Subcutaneous preadipocyte (primary cell): ENCODE measurements around a stretch of chr4.

DNA sequence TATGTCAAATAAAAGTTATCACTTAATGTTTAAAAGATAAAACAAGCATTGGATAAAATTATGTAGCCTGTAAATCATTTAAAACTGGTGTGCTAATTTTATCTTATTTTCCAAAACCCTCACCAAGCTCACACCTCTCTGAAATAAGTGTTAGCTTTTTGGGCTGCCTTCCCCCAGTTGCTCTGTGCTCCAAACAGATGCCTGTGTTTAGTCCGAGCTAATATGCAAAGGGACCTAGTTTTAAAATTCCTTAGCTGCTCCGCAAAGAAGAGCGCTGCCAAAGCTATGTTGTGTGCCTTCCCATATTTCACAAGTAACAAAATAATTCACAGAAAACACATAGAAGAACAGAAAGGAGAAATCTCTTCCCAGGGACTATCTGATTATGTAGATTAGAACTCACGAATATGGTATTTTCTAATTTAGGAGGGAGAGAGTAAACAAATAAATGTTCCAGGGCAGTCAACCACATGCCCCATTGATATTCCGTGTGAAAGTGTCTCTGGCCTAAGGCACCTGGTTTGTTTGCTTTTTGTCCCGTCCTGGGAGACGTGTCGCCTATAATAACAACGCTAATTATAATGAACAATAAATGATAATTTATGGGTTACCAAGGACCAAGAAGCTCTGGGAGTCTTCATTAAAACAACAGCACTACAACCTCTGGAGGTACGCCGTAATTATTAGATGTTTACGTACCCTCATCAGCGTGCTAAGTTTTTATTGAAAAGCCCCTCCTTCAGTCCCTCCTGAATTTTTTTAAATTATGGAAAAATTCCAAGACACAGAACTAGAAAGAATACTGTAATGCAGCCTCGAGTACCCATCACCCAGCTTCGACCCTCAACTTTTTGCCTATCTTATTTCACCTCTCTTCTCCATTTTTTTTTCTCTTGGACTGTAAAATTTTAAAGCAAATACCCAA is 1.2 kb upstream of the CCNG2 start:
- CAGE, long polyA plus RNA = no peak

DNA sequence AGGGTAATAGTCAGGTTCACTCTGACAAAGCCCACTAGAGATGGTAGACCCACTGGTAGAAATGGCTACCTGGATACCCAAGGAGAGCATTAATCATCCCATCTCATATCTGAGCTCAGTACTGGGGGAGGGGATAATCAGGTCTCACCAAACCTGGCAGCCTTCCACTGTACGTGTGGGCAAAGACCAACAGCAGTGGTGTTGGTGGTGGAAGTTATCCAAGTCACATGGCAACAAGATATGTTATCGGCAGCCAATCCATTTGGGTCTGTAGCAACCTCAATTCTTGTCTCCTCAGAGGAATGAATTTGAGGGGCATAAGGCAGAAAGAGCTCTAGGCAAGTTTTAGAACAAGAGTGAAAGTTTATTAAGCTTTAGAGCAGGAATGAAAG is 67.0 kb upstream of the CXCL13 start:
- CAGE, long polyA plus RNA = no peak

DNA sequence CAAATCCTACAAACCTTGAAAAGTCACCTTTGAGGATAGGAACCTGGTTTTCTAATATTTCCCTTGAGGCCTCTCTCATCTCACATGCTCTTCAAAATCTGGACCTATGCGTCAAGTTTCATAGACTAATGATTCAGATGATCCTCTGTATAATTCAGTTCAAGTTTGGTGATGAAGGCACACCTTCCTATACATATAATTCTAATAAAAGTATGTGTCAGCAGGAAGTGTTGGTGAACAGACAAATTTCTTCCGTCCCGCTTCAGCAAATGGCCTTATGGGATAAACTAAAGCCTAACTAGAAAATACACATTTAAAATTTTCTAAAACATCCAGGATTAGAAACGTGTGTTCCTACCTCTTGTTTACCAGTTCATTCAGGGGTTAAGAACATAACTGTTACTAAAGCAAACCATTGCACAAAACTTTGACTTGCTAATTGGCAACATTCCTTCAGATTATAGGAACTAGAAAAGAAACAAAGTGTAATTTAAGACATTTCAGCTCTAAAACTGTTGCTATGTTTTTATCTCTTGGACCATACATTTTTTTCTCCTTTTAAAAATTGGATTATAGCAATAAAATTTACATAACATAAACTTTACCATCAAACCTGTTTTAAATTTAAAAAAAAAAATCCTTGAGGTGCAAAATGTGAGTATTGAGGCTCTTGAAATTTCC is 39.5 kb upstream of the CXCL13 start:
- CAGE, long polyA plus RNA = no peak

GRCh38 chr4:77710937-77711674 is 105.5 kb downstream of the CXCL13 start:
- CAGE, long polyA plus RNA = no peak

- CAGE, long polyA plus RNA = no peak
These were observed 10.0 kb downstream of the CNOT6L start for GRCh38 chr4:77808977-77809683.

DNA sequence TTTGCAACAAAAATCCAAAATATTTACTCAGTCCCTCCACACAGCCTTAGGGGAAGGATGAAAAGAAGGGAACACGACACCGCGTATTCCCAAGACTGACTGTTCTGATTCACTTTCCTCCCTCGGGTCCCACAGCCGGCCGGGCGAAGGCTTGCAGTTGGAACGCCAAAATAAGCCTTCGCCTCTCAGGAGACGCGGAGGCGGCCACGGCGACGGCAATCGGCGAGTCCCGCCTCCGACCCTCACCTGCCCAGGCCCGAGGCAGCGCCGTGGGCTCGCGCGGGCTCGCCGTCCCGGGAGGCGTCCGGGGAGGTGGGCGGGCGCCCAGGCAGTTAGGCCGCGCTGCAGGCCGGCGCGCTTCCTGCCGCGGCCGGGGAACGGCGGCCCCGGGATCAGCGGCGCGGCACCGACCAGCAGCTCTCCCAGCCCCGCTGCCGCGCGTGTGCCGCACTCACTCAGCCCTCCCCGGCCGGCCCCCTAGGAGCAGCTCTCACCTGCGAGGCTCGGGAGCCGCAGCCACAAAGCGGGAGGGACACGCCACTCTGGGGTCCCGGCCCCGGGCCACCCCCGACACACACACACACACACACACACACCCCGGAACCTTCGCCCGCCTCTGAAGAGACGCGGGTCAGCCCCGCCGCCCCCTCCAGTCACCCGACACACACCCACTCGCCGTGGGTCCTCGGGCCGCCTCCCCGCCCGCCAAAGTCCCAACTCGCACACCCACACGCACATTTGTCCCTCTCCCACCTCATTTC is 508 bp downstream of the CNOT6L start:
- CAGE, long polyA plus RNA = no peak

DNA sequence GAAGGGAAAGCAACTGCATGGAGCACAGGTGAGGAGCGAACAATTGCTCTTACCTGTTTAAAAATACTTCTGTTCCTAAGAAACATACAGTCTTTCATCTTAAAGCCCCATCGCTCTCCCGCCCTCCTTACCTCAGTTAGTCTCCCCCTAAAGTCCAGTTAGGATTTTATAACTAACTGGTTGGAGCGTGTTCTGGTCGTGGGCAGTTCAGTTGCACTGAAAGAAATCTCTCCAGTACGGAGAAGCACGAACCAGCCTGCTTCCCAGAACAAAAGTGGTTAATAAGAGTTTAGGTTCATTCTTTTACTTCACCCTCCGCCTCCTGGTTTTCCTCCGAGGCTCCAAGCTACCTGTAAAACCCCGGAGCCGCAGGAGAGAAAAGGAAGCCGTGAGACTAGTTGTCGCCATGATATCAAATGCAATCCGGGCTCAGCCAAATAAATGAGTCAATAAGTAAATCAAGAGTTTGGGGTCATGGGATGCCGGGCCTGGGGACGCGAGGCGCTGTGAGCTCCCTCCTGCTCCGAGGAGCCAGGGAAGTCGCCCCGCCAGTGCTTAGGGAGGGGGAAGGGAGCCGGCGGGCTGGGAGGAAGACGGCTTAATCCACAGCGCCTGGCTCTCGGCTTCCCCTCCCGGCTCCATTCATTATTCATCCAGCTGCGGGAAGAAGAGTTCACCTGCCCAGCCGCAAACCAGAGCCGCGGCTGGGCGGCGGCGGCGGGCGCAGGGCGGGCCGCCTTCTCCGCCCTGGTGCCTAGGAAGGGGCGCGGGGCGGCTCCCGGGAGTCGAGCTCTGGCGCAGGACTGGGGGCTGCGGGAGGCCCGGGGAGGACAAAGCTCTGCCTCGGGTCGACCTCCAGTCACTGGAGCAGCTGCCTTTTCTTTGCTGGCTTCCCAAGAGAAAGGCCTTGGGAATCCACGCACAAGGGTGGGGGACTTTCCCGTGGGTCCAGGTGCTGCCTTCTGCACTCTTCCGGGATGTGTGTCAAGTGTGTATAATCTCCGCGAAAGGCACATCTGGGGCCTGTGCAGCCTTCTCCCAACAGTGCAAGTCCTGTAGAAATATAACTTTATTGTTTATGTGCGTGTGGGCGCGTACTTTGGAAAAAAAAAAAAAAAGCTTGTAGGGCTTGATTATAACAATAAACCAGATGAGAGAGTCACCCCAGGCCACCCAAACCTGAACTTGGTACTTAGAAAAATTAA is 1.7 kb downstream of the FRAS1 start:
- CAGE, long polyA plus RNA = no peak

- CAGE, long polyA plus RNA = no peak
These were observed 2.6 kb downstream of the FRAS1 start for GRCh38 chr4:78059611-78060213.

- CAGE, long polyA plus RNA = no peak
These were observed 96.5 kb upstream of the ANXA3 start for GRCh38 chr4:78455071-78455383.

DNA sequence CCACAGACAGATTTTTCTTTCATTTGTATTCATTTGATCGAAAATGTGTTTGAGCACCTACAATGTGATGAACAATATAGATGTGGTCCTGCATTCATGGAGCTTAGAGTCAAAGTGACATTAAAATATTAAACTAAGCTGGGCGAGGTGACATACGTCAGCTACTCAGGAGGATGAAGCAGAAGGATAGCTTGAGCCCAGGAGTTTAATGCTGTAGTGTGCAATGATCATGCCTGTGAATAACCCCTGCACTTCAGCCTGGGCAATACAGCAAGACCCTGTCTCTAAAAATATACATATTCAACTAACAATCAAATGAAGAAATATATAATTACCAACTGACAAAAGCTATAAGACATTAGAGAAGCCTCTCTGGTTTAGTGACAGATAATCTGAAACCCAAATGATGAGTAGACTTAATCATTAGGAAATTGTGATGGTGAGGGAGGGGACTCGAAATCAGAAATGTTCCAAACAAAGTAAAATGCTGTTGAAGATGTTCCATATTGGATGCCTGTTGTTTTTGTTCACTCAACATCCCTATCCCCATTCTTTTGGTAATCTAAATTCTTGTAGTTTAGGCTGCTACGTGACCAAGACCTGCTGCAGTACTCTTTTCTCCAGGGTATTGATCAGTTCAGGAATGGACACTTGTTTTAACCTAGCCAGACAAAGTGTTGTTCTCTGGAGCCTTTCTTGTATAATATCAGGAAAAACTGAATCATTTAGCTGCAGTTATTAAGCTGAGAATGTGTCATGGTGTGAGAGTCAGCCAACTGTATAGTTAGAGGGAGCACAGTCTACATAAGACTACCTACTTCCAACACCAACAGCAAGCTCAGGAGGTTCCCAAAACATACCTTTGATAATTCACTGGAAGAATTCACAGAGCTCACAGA is 76.9 kb downstream of the ANXA3 start:
- CAGE, long polyA plus RNA = no peak

GRCh38 chr4:78691284-78691795 is 84.8 kb upstream of the BMP2K start:
- CAGE, long polyA plus RNA = no peak

DNA sequence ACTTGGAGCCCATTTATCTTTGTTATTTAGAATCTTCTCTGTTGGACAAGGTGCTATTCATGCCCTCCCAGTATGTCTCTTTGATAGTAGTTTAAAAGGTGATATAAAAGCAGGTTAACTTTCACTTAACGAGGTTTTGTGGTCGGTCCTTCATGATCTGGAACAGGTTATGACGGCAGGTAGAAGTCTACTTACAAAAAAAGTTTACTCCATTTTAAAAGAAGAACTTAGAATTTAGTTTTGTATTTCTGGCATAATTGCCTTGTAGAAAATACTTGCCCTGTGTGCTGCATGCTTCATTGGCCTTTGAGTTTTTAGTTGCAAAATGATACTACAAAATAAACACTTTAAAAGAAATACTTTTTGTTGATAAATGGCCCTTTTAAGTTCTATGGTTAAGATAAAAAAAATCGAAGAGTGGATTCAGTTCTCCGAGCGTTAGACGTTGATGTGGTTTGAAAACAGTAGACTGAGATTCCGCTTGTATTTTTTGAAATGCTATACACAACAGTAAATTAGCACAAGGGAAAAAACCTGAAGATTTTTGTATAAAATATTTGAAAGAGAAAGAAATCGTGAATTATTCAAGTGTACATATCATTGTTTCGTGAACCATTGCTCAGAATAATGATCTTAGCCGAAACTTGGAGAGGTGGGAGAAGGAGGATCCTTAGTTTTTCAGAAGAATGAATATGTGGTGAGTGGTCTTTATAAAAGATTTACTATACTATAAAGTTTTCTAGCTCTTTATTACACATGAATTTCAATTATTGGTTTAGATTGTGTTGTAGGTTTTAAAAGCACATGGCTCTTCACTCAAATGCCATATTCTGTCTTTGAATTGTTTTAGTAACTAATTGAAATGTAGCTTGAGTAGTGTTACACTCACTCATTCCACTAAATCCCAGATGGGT is 1.4 kb downstream of the BMP2K start:
- CAGE, long polyA plus RNA = no peak

GRCh38 chr4:78778243-78779183 is 2.4 kb downstream of the BMP2K start:
- CAGE, long polyA plus RNA = no peak

GRCh38 chr4:78779184-78779819 is 3.2 kb downstream of the BMP2K start:
- CAGE, long polyA plus RNA = no peak

DNA sequence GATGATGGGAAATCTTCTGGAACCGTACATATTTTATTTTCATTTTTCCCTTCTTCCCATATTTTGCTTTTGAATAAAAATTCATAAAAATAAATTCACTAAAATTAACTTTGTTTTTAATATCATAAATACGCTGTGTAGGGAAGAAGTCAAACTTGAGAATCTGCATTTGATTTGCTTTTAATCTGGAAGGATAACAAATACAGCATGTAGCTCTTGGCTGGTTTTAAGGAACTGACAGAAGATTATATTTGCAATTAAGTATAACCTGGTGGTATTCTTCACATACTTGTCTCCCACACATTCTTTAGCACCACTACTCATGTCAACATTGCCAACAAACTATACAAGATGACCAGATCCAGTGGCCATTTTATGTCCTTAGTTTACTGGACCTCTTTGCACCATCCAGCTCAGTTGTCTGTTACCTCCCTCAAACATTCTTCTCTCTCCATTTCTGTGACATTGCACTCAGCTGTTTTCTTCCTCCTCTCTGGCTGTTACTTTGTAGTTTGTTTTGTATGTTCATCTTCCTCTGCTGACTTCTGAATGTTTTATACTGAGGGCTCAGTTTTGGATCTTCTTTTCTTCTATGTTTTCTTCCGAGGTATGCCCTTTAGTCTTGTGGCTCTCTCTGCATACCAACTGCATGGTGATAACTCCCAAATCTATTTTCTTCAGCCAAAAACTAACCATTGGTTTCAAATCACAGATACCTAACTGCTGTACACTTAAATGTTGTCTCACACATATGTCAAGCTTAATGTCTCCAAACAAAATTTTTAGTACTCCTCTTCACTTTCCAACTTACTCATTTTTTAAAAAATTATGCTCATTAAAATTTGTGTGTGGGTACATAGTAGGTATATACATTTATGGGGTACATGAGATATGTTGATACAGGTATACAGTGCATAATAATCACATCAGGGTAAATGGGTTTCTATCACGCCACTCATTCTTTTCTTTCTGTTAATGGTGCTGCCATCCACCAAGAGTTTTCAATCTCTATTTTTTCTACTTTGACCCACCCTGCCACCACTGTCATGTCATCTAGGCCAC is 31.0 kb downstream of the PAQR3 start:
- CAGE, long polyA plus RNA = no peak

- CAGE, long polyA plus RNA = no peak
These were observed 5.6 kb downstream of the ANTXR2 start for GRCh38 chr4:80067116-80068168.

GRCh38 chr4:80196419-80196868 is 859 bp upstream of the PRDM8 start:
- CAGE, long polyA plus RNA = no peak

- CAGE, long polyA plus RNA = no peak
These were observed 28.5 kb upstream of the FGF5 start for GRCh38 chr4:80237766-80238466.

GRCh38 chr4:81566068-81566918 is 94.6 kb upstream of the RASGEF1B start:
- CAGE, long polyA plus RNA = no peak

GRCh38 chr4:81622526-81623091 is 150.9 kb upstream of the RASGEF1B start:
- CAGE, long polyA plus RNA = no peak